ENCODE measurements around a stretch of chr6.

DNA sequence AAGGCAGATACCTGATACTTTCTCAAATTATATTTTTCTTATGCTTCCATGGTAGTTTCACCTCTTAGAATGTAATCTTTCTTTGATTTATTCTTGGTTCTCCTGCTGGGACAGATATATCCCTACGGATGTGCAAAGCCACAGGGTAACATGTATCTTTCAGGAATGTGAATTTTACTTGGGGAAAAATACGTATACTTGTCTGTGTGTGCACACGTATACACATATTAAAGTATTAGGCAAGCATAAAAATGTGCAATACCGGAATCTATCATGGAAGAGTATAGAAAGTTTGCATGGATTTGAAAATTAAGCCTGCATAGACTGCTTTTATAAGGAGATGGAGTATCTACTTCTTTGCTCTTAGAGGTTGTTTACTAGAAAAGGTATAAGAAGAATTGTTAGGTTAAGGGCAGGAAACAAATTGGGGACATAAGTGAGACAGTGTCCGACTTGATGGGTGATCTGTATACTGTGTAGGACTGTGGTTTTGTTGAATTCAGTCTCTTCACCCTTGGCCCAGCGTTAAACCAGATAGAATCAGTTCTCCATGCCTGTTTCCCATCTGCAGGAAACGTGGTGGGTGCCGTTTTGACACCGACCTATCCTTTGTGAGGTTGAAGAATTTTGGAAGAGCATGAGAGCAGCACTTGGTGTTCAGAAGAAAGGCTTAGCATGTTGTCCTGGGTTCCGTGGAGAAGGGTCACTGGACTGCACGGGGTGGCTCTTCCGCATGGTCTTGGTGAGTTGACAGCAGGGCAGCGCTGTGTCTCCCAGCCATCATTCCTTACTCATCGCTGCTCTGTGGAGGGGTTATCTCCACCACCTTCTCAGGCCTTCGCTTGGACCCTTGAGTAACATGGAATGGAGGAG lies 7.8 kb downstream of the HIVEP1 start:
- RRBS = no CpG with 5 or more reads among the region's 15 CpGs

GRCh38 chr6:12051628-12052209 lies 39.6 kb downstream of the HIVEP1 start:
- RRBS = no CpG with 5 or more reads among the region's 6 CpGs

- RRBS = no CpG with 5 or more reads among the region's 5 CpGs
These were observed 829 bp downstream of the EDN1 start for GRCh38 chr6:12291103-12291276.

- RRBS = no CpG with 5 or more reads among the region's 4 CpGs
These were observed 20.9 kb downstream of the EDN1 start for GRCh38 chr6:12310925-12311585.

DNA sequence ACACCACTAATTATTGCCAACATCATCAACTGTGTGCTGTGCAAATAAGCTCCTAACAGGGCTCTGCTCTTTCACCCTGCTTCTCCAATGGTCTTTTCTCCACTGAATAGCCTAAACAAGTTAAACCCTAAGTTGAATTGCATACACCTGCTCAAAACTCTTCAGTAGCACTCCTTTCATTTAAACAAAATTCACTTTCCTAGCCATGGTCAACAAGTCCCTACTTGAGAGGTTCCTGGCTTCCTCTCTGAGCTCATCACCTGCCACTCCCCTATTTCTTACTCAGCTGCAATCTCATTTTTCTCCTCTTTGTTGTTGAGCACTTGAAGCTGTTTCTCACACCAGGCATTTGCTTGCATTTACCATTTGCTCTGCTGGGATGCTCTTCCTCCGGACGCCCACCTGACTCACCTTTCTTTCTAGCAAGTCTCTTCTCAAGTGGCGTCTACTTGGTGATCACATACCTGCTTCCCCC lies 38.5 kb downstream of the EDN1 start:
- RRBS = no CpG with 5 or more reads among the region's 3 CpGs

DNA sequence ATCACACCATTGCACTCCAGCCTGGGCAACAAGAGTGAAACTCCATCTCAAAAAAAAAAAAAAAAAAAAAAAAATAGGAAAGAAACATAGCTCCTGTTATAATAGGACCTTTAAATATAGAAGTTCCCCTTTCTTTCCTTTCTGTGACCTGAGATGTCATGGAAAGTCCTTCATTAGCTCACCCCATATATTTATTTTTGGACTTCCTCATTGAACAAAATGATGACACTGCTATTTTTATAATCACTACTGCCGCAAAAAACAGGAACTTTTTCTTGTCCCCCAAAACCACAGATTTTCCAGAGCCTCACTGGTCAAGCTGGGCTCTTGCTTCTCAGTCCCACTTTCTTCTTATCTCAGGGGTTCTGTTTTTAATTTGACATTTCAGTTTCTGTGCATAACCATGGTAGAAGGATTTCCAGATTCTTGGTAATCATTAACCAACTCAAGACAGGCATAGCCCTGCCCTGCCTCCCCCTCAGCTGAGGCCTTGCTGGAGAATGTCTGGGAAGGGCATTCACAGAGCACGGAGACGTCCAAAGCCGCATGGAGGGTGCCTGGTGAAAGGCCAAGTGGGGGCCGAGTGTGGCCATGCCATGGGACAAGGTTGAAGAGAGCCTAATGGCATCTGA lies 73.5 kb downstream of the EDN1 start:
- RRBS = no CpG with 5 or more reads among the region's 5 CpGs

- RRBS = no CpG with 5 or more reads among the region's 6 CpGs
These were observed 93.2 kb downstream of the EDN1 start for GRCh38 chr6:12383338-12383868.

GRCh38 chr6:13271920-13273129 lies 56.0 kb downstream of the TBC1D7 start:
- RRBS = no CpG with 5 or more reads among the region's 28 CpGs

DNA sequence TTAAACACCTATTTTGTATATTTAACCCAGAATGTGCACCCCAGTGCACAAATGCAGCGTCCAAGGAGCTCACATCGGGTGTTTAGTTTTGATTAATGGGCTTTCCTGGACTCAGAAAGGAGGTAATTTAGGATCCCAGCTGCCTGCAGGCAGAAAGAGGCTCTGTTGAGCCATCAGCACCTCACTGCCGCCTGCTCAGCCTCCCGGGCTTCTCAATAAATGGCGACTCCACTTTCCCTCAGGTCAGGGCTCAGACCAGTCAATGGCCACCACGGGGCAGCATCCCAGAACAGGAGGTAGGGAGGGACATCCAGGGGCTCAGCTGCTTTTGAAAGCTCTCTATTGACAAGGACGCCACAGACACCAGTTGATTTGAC lies 70.2 kb upstream of the TBC1D7 start:
- RRBS = no CpG with 5 or more reads among the region's 7 CpGs

- RRBS = no CpG with 5 or more reads among the region's 5 CpGs
These were observed 74.8 kb downstream of the GFOD1 start for GRCh38 chr6:13412621-13412896.

GRCh38 chr6:13431619-13432310 lies 55.6 kb downstream of the GFOD1 start:
- RRBS = no CpG with 5 or more reads among the region's 5 CpGs

GRCh38 chr6:13561928-13562547 lies 12.4 kb upstream of the SIRT5 start:
- RRBS = 88% methylated on average over 1 of the region's 7 CpGs

DNA sequence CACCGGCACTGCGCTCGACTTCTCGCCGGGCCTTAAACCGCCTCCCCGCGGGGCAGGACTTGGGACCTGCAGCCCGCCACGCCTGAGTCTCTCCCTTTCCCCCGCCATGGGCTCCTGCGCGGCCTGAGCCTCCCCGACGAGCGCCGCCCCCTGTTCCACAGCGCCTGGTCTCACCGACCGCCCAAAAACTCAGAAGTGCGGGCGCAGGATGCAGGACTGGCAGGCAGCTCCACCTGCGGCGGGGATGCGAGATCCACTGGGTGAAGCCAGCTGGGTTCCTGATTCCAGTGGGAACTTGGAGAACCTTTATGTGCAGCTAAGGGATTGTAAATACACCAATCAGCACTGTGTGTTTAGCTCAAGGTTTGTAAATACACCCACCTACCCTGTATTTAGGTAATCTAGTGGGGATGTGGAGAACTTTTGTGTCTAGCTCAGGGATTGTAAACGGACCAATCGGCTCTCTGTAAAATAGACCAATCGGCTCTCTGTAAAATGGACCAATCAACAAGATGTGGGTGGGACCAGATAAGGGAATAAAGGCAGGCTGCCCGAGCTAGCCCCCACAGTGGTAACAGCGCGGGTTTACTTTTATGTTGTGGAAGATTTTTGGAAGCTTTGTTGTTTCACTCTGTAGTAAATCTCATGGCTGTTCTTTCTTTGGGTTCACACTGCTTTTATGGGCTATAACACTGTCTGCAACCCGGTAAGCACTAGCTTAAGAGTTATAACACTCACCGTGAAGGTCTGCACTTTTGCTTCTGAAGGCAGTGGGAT lies 31.9 kb upstream of the RANBP9 start:
- RRBS = no CpG with 5 or more reads among the region's 33 CpGs

GRCh38 chr6:13859747-13860331 lies 45.5 kb upstream of the MCUR1 start:
- RRBS = 91% methylated on average over 11 of the region's 45 CpGs

GRCh38 chr6:14017871-14018875 lies 93.4 kb downstream of the RNF182 start:
- RRBS = no CpG with 5 or more reads among the region's 50 CpGs

- RRBS = no CpG with 5 or more reads among the region's 10 CpGs
These were observed 22.2 kb upstream of the CD83 start for GRCh38 chr6:14095169-14096011.

GRCh38 chr6:14402191-14402514 lies 284.6 kb downstream of the CD83 start:
- RRBS = no CpG with 5 or more reads among the region's 1 CpG

DNA sequence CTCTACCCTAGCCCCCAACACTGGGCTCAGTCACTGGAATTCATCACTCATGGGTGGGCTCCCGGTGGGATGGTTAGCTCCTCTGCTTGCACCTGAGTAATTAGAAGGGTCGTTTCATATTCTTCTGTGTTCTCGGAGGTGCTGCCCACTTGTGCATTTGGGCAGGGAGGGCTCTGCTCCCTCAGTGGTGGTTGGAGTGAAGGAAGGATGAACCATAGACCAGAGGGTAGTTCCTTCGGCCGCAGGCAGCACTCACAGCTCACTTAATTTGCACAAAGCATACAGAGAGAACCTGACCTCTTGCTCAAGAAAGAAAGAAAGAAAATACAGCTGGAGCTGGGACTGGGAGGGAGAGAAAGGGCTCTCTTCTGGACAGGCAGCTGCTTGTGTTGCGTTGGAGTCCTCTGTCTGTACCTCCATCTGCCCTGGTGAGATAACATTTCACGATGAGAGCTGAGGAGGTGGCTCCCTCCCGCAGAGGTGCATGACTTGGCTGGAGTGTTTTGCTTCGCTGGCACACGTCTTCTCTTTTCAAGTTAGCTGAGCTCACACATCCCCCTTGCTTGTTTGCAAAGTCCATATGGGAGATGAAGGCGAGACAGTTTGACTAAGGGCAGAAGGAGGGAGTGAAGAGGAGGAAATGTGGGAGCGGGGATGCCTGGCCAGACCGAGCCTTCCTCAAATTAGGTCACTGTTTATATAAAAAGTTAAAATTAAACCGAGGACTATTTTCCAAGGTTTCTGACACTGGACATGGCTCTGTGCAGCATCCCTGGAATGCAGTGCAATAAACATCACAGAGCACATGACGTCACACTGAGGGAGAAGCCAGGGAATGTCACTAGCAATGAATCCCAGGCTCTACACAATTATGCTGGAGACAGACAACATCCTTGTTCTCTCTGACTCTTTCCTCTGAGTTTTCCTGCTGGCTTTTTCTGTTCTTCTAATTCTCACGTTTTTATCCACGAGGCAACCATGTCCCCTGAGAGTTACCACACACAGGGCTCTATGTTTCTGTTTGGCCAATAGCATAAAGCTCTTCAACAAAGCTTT lies 359.4 kb downstream of the CD83 start:
- RRBS = no CpG with 5 or more reads among the region's 17 CpGs

DNA sequence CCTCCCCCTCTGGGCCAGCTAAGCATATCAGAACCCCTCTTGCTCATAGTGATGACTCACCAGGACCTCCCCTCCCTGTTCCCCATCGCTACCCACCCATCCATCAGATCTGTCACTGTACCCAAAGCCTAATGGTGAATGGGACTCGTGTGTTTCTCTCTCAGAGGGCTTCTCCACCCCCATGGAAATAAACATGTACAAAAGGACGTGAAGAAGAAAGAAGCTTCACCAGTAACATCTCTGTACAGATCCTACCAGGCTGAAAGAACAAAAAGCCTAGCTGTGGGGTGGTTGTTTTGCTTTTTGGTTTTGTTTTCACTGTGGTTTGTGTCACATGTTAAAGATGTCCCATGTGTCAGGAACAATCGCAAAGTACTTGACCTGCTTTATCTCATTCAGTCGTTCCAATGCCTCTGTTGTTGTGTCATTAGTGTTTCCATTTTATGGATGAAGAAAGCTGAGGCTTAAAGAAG lies 518.5 kb downstream of the CD83 start:
- RRBS = no CpG with 5 or more reads among the region's 5 CpGs

DNA sequence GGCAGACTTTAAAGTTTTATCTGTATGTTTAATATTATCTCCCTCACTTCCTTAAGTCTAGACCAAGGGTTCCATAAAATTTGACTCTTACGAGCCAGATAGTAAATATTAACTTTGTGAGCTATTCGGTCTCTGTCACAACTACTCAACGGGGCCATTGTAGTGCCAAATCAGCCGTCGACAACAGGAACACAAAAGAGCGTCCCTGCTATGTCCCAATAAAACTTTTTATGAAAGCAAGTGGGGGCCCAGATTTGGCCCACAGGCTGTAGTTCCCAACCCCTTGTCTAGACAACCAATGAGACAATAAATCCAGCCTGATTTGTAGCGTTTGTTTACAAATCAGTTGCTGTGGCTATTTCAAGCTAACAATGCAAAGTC lies 356.3 kb upstream of the JARID2 start:
- RRBS = no CpG with 5 or more reads among the region's 7 CpGs